ENCODE measurements around the gene SC5D.

DNA sequence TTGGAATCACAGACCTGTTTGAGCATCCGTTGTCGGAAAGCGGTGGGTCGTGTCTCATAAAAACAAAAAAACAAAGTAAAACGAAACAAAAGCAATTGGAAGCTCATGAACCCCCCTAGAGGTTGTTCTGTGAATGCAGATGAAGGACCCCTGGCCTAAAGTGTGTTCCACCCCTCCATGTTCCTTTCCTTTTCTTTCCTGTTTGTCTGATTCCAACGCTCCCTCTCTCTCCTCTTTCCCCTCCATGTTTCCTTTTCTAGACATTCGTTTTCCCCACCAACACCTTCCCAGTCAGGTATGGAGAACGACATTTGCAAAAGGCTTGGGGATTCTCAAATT lies 203.8 kb downstream of the GRIK4 start:
- PRO-cap: no peak

GRCh38 chr11:120912049-120912508 lies 111.8 kb upstream of the TBCEL start:
- PRO-cap: no peak

GRCh38 chr11:120952804-120953026 lies 71.2 kb upstream of the TBCEL start:
- PRO-cap: no peak

DNA sequence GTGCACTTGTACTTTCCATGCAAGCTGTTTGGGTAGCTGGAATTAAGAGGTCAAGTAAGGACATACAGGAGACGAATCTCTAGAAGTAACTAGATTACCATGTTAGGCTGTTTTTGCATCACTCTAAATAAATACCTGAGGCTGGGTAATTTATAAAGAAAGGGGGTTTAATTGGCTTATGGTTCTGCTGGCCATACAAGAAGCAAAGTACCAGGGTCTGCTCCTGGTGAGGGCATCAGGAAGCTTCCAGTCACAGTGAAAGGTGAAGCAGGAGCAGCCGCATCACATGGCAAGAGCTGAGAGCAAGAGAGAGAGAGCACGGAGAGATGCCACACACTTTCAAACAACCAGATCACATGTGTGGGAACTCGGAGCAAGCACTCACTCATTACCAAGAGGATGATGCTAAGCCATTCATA lies 61.9 kb upstream of the SC5D start:
- PRO-cap: no peak

DNA sequence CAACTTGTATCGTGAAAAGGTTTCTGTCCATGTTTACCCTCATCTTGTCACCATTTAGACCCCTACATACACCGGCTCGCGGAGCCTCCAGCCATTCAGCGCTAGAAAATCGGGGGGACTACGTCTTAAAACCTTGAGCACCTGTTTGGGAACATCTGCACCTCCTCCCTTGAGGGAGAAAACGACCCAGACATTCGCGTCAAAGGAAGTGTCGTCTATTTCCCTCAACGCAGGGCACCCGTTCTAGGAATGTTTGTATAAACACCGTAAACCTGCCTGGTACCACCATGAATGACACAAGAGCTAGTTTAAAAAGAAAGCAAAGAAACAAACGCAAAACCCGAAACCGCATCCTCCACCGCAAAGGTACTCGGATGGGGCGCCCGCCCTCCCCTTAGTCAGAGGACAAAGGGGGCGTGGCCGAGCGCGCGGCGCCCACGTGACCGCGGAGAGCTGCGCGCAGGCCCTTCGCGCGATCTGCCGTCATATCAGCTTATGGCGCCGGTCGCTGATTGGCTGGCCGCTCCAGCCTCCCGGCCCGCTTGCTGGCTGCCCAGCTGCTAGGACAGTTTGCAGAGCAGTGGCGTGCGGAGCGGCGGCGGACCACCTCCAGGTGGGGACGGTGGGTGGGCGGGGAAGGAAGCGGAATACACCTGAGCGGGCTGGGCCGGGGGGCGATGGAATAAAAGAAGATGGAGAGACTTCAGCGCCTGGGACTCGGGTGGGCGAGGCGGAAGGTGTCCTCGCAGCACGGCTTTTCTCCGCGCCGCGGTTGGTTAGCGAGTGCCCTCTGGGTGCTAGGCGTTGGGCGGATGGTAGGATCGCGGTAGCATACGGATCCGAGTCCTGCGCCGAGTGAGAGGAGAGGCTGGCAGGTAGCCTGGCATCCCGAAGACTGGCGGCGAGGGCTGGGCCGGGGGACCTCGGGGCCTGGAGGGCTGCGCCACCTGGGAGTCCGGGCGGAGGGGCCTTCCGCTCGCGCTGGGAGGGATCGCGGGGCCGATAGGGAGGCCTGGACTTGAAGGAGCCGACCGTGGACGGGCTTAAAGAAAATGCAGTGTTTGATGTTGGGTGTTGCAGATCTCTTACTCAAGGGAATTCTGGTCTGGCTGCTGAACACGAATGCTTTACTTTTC lies at the start of gene SC5D:
TSS of gene SC5D (plus strand) at position 568 of the 1,136 bp plus-strand sequence.
- PRO-cap: bidirectional peak, plus-strand start at position 568 of the sequence, minus-strand start at position 372 of the sequence; unidirectional peak, plus-strand start at position 713 of the sequence

- PRO-cap: no peak
These were observed 14.8 kb downstream of the SC5D start for GRCh38 chr11:121307207-121307950.

GRCh38 chr11:121383577-121384180 lies 68.4 kb upstream of the SORL1 start:
- PRO-cap: no peak

DNA sequence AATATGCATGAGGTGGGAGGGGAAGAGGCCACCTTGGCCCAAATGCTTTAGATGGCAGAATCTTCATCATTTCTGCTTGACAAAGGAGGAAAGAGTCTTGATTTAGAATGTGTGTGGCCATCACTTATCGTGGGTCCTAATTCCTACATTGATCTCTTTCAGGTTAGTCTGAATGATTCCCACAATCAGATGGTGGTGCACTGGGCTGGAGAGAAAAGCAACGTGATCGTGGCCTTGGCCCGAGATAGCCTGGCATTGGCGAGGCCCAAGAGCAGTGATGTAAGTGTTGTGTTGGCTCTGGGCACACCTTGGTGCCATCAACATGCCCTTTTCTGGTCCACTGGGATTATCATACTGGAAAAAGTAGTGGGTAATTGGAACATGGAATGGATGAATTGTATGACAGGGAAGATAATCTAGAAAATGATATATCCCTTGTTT lies 17.8 kb downstream of the SORL1 start:
- PRO-cap: no peak

DNA sequence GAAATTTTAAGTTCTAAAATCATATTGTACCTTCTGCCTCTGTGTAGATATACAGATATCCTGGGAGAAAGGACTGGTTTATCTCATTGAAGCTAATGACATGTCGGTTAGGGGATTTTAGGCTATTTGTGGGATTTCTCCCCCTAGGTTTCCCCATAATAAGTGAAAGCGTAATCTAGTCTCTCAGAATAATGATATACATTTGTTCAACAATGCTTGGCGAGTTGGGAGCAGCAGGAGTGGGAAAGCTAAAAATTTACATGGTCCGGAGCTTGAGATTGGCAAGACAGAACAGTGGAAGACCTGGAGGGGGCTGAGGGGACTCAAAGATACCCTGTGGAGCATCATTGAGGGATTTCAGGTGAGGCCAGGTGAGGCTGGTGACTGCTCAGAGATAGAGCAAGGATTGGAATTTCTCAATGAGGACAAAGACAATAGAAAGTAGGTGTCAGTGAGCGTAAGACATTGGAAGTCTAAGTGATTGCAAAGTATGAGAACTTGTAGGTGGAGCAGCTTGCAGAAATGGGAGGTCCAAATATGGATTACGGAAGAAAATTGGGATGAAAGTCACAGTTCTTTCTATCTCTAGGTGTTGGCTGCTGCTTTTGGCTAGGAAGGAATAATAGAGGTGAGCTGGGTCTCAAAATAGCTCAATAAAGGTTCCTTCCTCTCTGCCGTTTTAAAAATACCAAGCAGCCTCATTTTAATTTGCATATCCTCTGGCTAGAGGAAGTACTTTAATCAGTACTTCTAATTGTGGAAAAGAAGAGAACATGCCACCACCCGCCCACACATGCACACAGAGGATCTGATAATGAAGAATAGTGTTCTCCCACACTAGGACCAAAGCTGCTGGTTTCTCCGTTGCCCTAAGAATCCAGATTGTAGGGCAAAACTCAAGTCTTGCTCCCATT lies 42.3 kb downstream of the SORL1 start:
- PRO-cap: no peak

GRCh38 chr11:121655331-121656209 lies 203.5 kb downstream of the SORL1 start:
- PRO-cap: no peak

- PRO-cap: no peak
These were observed 269.8 kb downstream of the SORL1 start for GRCh38 chr11:121721911-121722279.

DNA sequence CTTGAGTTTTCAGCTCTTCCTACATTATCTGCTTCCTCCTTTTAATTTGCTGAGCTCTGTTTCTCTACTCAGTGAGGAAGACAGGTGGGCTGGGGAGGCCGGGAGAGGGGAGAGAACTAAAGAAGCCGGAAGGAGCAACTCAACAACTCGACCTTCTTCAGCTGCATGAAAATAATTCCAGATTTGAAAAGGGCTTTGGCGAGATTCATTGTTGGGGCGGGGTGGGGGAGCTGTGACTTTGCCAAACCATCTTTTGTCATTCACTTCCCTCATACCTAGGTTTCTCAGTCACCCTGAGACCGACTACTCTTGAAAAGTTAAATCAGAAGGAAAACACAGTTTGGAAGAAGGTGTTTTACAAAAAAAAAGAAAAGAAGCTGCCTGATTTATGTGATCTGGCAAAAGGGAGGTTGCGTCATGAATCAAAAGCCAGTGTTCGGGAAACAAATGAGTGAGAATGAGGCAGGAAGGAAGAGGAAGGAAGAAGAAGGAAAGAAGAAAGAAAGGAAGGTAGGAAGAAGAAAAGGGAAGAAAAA lies 314.8 kb downstream of the BLID start:
- PRO-cap: no peak

DNA sequence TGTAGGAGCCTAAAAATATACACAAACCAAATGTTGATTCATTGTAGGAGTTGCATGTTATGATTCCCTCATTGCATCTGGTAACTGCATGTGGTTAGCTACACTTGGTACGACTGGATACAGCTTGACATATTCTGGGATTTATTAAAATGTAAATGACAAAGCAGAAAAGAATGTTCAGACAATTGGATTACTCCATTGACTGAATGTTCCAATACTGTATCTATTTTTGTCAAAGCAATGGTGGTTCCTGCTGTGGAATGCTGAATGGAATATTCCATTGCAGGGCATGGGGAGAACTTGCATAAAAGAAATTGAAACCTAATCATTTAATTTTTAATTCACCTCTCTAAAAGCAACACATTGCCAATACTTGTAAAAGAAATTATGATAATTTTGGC lies 30.7 kb downstream of the BLID start:
- PRO-cap: no peak

DNA sequence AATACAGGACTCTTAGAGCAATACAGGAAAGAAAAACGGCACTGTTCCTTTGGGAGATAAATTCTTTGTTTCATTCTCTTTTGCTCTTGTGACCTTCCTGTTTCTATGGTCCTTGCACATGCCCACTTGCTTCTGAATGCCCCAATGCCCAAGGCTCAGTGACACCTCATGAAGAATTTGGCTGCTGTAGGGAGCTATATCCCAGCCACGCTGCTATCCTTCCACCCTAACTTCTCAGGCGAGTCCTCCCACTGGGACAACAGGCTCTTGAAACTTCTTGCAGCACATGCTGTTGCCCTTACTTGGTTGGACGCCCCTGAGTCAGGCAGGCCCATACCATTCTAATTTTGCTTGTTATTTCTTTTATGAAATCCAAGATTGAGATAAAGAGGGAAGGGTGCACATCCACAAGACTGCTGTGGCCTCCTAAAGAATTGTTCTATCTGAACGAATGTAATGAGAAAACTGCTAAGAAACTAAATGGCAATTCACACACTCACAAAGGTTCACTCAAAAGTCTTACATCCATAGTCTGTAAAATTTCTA lies 57.6 kb upstream of the BLID start:
- PRO-cap: no peak

DNA sequence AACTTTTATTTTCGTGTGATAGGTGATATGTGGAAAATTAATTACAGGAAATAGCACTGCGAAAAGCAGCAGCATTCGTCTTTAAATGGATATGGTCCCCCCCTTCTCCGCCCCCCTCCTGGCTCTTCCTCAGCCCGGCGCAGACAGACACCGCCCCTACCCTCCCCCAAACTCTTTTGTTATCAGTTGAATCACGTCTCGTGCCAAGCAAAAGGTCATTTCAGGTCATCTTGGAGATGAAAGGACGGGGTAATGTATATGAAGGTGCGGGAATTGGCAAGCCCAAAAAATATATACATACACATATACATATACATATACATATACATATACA lies 214.7 kb upstream of the UBASH3B start:
- PRO-cap: no peak

- PRO-cap: no peak
These were observed 13.1 kb upstream of the UBASH3B start for GRCh38 chr11:122642306-122642973.

DNA sequence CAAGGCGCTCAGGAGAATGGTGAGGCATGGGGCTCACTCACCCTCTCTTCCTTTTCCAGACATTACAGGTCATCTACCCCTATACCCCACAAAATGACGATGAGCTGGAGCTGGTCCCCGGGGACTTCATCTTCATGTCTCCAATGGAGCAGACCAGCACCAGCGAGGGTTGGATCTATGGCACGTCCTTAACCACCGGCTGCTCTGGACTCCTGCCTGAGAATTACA lies 49.3 kb upstream of the CRTAM start:
- PRO-cap: no peak

DNA sequence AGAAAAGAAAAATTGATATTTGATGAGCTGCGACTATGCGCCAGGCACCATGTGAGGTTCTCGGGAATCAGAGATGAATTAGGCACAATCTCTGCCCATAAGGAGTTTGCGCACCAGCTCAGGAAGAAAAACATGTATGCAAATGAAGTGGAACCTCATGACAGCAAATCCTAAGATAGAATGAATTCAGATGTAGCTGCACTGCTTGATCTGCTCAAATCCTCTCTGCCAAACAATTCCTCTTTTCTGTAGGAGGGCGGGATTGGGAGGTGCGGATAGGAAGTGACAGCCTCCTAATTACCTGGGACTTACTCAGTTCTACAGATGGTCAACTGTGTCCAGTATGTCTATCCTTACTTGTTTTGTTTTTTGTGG lies 13.8 kb downstream of the CRTAM start:
- PRO-cap: no peak

DNA sequence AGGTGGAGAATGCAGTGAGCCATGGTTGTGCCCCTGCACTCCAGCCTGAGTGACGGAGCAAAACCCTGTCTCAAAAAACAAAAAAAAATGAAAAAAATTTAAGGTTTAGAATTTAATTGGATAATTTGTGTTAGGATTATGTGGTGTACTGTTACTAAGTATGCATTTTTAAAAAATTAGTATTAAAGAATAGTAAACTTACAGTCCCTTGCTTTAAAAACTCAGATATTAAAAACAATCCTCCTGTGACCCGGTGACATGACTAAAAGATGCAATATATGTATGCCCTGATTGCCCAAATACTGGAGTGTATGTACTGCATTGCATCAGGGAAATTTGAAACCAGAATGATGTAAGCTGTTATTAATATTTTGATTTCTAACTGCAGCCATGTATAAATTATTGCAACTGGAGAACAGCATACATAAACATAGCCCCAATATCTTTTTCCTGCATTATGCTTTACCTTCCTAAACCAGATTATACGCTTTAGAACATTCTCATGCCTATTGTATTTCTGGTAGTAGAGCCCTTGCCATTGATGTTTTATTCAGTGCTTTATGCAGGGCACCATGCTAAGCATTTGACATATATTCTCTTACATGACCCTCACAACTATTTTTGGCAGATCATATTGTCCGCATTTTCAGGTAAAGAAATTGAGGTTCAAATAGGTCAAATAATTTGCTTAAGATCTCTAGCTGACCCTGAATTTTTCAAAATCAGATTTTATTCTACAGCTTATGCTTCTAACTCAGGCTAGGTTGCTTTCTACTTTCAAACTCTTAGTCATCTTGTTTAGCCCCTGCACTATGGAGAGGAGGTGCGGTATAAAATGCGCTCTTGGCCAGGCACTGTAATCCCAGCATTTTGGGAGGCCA lies 3.8 kb upstream of the HSPA8 start:
- PRO-cap: no peak

- PRO-cap: no peak
These were observed 48.3 kb downstream of the CLMP start for GRCh38 chr11:123146756-123147226.